ENCODE measurements around the genes DSCAML1, FXYD2 and KMT2A.

- PRO-cap, result no peak
These were observed 138.3 kb downstream of the DSCAML1 start for GRCh38 chr11:117658681-117659224.

DNA sequence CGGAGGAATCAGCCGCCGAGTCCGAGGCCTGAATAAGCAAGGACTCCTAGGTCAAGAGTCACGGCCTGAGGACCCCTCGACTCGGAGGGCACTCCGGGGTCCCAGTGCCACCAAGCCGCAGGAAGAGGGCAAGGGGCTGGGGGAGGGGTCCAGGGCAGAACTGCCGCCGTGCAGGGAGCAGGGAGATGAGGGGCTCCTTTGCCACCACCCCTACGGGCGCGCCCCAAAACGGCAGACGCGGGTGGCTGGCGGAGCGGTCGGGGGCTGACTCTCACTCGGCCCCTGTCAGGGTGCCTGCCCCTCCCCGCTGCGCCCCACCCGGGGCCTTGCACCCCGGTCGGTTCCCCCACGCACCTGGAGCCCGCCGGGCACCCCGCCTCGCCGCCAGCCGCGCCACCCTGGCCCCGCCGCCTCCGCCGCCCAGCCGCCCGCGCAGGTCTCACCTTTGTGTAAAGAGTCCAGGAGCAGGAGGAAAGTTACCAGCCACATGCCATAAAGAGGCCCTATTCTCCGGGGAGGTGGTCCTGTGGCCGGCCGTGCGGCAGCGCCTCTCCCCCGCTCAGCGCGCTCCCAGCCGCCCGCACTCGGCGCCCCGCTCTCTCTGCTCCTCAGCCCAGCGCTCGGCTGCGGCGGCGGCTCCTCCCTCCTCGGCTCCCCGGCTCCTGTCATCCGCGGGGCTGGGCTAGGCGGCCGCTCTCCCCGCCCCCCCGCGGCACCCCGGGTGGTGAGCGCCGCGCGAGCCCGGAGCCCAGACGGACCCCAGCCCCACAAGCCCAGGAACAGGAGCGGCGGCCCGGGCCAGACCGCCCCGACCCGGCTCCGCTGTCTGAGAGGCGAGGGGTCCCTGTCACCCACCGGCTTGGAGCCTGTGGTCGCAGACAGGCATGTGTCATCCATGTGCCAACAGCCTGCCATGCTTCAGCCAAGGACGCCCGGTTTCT lies at the start of gene DSCAML1:
TSS of gene DSCAML1 (minus strand) at position 626 of the 941 bp plus-strand sequence.
- PRO-cap, result no peak

DNA sequence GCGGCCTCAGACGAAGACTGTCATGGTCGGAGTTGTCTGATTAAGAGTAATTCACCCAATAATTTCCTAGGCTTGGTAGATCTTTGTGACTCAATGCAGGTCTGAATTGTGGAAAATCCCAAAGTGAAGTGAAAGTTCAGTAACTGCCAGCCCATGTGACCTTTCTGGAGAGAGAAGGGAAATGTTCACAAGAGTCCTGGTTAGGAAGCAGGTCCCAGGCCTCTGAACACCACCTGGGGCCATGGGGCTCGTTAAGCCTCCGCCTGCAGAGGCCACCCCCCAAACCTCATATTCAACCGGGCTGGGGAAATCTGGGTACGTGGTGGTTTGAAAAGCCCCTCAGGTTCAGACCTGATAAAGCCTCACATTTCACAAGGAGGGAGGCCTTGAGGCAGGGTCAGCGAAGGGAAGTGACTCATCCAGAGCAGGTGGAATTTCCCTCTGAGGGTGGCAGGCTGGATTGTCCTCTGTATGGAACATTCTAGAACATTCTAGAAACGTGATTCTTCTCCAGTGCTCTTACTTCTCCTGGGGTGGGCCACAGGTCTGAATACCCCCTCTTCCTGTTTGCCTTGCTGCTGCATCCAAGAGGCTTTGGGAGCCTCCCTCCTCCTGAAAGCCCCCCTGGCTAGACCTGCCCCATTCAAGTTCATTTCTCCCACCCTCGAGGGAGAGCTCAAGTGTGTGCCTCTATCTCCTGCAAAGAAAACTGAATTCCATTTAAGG lies 6.5 kb downstream of the FXYD2 start:
- PRO-cap, result no peak

GRCh38 chr11:117823904-117825046 lies at the start of gene FXYD2:
FXYD2 (minus strand) TSS chr11:117824744.
- PRO-cap, result no peak

DNA sequence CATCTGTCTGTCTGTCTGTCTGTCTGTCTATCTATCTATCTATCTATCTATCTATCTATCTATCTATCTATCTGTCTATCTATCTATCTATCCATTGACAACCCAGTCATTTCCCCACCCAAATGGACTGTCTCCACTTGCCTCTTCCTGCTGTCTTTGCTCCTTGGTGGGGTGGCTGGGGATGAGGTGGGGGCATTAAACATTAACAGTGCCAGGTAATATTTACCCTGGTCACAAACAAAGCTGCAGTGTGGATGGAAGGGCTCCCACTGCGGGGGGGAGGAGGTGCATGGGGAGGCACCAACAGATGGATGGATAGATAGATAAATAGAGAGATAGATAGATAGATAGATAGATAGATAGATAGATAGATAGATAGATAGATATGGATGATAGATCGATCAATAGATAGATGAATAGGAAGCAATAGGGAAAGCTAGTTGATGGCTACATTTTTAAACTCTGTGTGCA lies 2.2 kb upstream of the FXYD2 start:
- PRO-cap, result no peak

DNA sequence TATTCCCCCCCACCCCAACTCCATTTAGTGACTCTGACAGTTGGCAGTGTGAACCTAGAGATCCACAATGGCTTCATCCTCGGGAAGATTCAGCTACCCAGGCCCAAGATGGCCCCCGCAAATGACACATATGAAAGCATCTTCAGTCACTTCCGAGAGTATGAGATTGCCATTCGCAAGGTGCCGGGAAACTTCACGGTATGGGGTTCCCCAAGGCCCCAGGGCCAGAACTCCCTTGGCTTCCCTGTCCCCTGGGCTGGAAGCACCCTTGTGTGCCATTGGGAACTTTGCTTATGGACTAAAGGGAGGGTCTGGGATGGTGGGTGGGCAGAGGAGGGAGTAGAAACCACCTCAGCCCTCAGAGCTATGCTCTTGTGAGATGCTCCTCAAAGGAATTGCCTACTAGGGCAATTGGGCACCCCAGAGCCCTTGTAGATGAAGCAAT lies 7.0 kb downstream of the IL10RA start:
- PRO-cap, result no peak

GRCh38 chr11:118003060-118003460 lies 16.9 kb downstream of the IL10RA start:
- PRO-cap, result unidirectional peak, minus-strand start at chr11:118003292

DNA sequence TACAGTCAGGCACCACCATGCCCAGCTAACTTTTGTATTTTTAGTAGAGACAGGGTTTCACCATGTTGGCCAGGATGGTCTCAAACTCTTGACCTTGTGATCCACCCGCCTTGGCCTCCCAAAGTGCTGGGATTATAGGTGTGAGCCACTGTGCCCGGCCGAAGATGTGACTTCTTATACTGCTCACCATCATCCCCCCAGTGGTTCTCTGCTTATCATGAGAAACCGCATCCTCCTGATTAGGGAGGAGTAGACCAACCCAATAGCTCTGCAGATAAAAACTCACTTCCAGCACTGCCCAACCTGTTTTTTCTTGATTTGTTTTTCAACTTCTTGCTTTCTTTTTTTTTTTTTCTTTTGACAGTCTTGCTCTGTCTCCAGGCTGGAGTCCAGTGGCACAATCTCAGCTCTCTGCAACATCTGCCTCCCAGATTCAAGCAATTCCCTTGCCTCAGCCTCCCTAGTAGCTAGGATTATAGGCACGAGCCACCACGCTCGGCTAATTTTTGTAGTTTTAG lies 21.4 kb downstream of the IL10RA start:
- PRO-cap, result no peak

DNA sequence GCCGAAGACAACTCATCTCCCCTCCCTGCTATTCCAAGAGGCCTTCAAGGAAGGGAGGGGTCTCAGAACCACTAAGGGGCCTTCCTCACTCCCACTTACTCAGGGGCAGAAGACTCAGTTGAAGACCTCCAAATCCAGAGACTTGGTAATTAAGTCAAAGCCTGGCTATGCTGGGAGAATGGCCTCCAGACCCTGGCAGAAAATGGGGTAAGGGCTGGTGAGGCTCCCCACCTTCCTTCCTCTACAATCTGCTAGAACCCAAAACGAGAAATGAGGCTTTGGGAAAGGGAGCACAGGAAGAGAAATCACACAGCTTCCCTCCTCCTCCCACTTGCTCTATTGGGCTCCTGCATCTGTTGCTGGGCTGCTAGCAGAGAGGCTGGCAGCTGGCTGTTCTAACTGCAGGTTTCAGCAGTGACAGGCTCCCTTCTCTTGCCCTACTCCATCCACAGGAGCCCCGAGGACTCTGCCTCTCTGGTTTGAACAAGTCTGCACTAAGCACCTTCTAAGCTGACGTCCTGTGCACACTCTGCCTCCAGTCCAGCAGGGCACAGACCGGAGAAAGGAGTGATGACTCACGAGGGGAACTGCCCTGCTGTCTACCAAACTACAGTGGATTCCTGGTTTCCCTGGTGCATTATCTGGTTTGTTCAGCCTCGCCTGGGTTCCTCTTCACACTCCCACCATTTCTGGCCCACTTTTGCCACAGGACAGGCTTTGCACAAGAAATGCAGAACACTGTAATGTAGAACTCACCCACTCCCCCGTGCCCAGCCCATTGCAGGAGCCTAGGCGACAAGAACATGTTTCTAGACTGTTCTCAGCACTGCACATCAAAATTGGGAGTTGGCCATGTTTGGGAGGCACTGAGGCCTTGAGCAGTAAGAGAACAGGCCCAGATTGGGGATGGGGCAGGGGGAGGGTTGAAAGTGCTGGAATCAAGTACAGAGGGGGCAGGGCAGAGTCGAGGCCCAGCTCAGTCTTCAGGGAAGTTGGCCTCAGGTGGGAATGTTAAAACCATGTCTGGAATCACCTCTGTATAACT lies 25.9 kb downstream of the IL10RA start:
- PRO-cap, result unidirectional peak, minus-strand start at position 468 of the sequence

DNA sequence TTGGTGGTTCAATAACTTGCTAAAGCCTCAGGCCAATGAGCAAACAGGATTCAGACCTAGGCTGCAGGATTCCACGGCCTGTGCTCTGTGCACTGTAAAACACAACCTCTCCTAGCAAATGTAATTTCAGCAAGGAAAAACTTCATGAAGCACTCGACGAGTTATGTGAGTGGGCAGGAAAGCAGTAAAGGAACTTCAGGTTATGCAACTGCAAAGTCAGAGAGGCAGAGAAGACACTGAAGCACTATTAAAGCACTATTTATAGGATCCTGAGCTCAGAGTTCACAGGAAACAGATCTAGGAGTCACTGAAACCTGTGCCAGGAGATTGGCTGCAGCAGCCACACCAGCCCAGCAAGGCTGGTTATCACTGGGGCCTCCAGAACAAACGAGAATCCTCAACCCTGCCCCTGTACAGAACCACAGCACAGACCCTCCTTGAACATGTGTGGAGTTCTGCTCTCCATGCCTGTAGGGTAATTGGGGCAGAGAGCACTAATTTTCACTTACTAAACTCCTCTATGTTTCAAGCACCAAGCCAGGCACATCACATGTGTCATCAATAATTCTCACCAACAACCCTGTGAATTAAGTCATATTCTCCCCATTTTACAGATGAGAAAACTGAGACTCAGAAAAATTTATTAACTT lies 2.4 kb downstream of the SMIM35 start:
- PRO-cap, result no peak

- PRO-cap, result no peak
These were observed 20.0 kb upstream of the SMIM35 start for GRCh38 chr11:118106767-118107119.

- PRO-cap, result no peak
These were observed 9.9 kb downstream of the SCN4B start for GRCh38 chr11:118142618-118143220.

DNA sequence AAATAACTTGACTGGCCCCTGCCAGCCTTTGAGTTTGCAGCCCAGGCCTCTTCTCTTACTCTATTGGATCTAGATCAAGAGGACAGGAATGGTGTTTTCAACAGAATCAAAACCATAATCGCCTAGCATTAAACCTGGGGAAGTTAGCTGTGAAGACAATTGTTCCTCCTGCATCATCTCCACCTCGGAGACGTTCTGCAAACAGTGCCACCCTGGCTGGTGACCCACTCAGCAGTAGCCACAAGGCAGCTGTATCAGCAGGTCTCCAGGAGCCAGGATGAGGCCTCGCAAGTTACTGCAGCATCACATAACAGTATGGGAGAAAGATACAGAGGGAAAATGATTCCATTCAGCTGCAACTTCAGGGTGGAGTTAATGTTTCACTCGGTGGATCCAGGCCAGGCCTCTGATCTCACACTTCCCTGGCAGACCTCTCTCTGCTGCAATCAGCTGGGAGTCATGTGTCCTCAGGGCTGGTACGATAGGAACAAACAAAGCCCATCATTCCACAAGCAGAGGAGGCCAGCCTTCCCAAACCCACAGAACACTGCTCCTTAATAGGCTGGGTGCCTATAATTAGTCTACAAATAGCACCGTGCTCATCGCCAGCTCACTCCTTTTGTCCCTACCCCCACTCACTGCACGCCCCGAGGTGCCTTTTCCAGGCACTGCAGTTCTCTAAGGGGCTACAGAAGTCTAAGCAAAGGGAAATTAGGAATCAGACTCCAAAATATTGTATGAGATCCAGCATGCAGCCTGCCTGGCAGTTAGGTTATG lies 18.7 kb upstream of the SCN2B start:
- PRO-cap, result no peak

DNA sequence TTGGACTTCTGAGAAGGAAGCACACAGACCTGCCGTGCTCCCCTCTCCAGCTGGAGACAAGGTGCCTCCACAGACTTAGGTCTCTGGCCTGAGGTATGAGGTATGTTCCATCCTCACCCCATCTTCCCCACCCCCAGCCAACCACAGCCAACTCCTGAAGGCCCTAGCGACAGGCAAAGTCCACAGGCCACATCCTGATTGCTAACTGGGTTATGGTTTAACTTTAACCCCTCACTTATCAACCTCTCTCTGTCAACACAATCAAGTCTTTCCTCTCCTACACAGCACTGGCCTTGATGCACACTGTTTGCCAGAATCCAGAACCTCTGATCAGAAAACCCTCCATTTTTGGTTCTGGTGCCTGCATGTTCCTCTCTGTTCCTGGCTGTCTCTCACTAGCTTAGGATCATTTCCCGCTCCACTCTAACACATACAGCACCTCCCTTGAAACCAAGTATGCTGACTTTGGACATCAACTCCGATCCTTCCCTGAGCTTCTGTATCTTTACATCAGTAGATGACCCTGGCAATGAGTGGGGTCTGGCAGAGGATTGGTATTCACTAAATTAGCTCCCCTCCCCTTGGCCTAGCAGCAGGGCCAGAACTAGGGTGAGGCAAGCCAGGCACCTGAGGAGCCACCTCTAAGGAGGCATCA lies 22.1 kb downstream of the JAML start:
- PRO-cap, result no peak

GRCh38 chr11:118219560-118220097 lies 5.2 kb downstream of the JAML start:
- PRO-cap, result no peak

GRCh38 chr11:118223487-118224373 lies 1.1 kb downstream of the JAML start:
- PRO-cap, result no peak

DNA sequence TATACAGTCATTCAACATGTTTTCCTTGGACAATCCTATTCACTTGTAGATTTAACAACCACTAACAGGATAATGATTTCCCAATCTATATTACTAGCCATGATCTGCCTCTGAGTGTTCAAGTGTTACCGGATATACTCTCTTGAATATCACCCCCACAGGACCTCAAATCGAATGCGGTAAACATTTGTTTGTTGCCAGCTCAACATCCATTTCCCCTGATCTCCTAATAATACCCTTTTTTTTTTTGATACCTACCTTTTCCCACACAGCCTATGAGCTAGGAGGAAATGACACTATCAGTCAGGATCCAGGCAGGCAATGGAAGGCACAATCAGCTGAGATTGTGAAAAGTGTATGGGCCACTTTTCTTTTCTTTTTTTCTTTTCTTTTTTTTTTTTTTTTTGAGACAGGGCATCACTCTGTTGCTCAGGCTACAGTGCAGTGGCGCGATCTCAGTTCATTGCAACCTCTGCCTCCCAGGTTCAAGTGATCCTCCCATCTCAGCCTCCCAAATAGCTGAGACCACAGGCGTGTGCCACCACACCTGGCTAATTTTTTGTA lies 5.9 kb downstream of the MPZL3 start:
- PRO-cap, result no peak

DNA sequence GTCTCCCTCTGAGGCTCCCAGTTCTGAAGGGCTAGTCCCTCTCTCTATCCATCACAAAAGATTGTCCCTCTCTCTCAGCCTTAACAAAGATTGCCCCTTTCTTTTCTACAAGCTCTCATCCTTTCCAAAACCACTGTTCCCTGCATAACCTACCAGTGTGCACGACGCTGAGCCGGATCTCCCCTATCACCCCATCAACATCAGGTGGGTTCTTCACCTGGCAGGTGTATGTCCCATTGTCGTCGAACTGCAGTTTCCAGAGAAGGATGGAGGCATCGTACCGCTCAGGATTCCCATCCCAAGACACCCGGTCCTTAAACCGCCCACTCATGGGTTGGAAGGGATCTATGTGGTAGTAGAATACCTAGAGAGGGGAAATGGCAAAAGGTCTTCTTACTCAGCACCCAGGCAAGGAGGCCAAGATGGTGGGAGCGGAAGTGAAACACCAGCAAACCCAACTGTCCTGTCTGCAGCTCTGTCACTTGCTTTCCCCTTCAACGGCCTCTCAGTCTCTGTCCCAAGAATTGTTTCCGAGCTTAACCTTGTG lies 1.7 kb downstream of the MPZL2 start:
- PRO-cap, result no peak

- PRO-cap, result no peak
These were observed 2.0 kb upstream of the KMT2A start for GRCh38 chr11:118434023-118434987.

DNA sequence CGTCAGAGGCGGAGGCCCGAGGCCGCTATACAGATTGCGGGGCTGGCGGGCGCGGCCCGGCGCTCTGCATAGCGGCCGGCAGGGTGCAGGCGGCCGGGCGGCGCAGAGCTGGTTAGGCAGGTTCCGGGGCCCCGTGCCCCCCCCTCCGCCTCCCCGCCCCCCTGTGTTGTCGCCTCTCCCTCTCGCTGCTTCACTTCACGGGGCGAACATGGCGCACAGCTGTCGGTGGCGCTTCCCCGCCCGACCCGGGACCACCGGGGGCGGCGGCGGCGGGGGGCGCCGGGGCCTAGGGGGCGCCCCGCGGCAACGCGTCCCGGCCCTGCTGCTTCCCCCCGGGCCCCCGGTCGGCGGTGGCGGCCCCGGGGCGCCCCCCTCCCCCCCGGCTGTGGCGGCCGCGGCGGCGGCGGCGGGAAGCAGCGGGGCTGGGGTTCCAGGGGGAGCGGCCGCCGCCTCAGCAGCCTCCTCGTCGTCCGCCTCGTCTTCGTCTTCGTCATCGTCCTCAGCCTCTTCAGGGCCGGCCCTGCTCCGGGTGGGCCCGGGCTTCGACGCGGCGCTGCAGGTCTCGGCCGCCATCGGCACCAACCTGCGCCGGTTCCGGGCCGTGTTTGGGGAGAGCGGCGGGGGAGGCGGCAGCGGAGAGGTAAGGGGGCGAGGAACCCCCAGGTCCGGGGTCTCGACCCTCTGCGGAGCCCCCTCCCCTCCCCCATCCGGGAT lies at the start of gene KMT2A:
TSS of gene KMT2A (plus strand) at position 188 of the 714 bp plus-strand sequence.
- PRO-cap, result unidirectional peak, plus-strand start at position 193 of the sequence; bidirectional peak, plus-strand start at position 478 of the sequence, minus-strand start at position 483 of the sequence; unidirectional peak, minus-strand start at position 585 of the sequence

Data from natural killer cell (primary cell).